T-cell (primary cell): ENCODE measurements around a stretch of chr16.

DNA sequence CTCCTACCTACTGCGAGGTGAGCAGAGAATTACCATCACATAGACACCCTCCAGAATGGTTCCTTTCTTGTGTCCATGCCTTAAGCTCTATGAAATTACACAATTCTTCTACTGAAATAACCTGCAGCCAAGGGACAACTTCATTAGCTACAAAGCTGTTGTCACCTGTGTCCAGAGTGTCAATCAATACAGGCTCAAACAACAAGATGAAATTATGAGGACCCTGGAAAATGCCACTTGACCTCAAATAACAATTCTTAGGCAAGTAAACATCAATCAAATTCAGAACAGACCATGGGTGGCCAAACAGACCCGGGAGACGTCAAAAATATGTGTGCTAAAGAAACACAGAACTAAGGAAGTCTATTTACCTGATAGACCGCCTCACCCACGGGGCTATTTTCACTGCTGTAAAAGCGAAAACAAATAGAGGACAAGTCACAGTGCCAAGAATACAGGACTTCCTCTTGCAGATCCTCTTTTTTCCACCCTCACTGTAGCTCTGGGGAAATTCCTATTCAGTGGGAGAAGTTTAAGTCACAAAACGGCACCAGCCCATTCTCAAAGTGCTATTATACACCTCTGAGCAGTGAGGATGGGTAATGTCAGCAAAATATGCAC, 2.8 kb downstream of the LITAF start:
- PRO-cap, 7 experiments = peak in 3 of 7 experiments; most common plus-strand start position 441 of the sequence (in 3); most common minus-strand start position 339 of the sequence (in 2)

GRCh38 chr16:11615540-11616330, 29.0 kb upstream of the LITAF start:
- PRO-cap, 7 experiments = no peak in any of the 7 experiments

DNA sequence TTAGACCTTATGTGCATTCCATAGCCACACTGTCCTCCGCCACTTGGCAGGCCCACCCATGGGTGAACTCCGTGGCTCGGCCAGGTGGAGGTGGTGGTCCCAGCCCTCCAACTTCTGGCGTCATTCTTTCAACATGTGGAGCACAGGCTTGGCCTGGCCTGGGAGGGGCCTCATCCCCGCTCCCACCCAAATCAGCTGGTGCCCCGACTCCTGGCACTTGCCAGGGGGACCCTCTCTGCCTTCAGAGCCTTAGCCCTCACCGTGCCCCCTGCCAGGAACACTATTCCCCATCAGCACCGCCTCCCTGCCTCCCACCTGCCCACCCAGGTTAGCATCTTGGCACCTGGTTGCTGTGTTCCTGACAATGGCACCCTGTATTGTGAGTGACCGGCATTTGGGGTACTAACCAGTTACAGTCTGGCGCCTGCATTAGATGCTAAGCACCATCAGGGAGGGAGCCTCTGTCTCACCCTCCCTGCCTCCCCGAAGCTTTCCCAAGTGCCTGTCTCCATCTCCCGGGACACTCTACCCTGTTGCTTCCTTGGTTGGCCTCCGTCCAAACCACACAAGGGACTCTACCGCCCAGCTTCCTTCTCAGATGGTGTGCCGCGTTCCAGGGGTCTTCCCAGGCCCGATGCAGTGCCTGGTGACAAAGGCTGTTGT, 6.4 kb downstream of the SNN start:
- PRO-cap, 7 experiments = no peak in any of the 7 experiments

- PRO-cap, 7 experiments = no peak in any of the 7 experiments
Observed at GRCh38 chr16:11710054-11710520, 32.6 kb downstream of the TXNDC11 start.

DNA sequence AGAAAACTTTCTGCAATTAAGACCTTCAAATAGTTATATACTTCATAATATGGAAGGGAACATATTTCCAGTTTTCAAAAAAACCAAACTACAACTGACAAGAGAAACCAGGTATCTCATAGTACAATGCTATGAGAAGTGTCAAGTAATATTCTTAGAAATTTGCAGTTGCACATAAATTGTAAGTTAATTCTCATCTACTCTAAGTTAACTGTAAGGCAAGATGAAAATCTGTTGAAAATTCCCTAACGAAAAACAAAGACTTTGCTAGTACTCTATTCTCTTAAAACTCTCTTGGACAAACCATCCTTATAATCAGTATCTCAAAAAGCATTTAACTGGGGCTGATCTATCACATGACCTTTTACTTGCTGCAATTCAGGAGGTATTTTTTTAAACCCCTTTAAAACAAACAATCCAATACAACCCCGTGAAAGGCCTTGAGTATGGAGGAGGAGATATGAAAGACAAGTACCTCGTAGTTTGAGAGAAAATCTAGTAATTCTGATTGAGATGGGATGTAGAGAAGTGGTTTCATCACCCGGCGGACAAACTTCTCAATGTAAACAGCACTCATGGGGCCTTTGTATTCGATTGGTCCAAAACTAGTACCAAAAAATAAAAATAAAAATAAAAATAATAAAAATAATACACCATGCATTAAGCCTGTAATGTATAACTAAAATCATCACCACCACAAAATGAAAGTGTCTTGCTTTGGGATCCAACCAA, 12.3 kb downstream of the TXNDC11 start:
- PRO-cap, 7 experiments = no peak in any of the 7 experiments

GRCh38 chr16:11735756-11736510, 6.7 kb downstream of the TXNDC11 start:
- PRO-cap, 7 experiments = no peak in any of the 7 experiments

- PRO-cap, 7 experiments = no peak in any of the 7 experiments
Observed at GRCh38 chr16:11756131-11756654, 13.5 kb upstream of the TXNDC11 start.

- PRO-cap, 7 experiments = no peak in any of the 7 experiments
Observed at GRCh38 chr16:11800314-11800676, 3.2 kb upstream of the ZC3H7A start.

GRCh38 chr16:11851890-11852561, 684 bp upstream of the RSL1D1 start:
- PRO-cap, 7 experiments = no peak in any of the 7 experiments

GRCh38 chr16:11914528-11915588, 898 bp downstream of the GSPT1 start:
- PRO-cap, 7 experiments = peak in 3 of 7 experiments; most common plus-strand start chr16:11914879 (in 2); most common minus-strand start chr16:11914585 (in 1)

DNA sequence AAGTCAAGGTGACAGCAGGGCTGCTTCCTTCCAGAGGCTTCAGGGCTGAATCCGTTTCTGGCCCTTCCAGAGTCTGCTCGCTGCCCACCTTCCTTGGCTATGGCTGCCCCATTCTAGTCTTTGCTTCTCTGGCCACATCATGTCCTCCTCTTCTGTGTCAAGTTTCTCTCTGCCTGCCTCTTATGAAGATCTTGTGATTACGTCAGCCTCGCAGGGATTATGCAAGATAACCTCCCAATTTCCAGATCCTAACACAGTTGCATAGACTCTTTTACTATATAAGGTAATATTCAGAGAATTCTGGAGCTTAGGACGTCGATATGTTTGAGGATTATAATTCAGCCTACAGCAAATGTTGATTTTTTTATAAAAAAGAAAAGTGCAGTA, 65.0 kb downstream of the SNX29 start:
- PRO-cap, 7 experiments = no peak in any of the 7 experiments

- PRO-cap, 7 experiments = peak in 7 of 7 experiments; most common plus-strand start chr16:12075844 (in 5); most common minus-strand start chr16:12075714 (in 7)
Observed at GRCh38 chr16:12075606-12076075, 99.1 kb downstream of the SNX29 start.

- PRO-cap, 7 experiments = peak in 7 of 7 experiments; most common plus-strand start chr16:12080312 (in 4); most common minus-strand start chr16:12080178 (in 5)
Observed at GRCh38 chr16:12079962-12080653, 103.6 kb downstream of the SNX29 start.

DNA sequence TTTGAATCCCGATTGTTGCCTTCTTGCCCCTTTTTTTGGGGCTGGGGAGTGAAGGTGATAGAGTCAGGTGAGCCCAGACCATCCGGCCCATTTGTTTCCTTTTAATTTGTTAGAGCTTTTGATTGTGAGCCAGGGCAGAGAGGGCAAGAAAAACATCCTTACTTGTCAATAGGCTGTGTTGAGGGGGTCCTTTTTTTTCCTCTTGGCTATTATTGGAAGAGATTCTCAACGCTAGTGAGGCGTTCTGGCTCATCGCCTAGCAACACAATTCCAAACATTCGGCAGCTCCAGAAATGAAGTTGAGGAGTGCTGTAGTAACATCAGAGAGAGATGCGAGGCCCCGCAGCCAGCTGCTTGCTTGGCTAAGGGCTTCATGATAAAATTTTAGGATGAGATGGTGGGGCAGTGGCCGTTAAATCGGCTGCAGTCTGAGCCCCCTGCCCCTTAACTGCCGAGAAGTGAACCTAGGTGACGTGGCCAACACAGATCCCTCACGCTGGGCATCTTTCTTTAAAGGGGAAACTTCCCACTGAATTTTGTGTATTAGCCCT, 119.2 kb downstream of the SNX29 start:
- PRO-cap, 7 experiments = no peak in any of the 7 experiments

DNA sequence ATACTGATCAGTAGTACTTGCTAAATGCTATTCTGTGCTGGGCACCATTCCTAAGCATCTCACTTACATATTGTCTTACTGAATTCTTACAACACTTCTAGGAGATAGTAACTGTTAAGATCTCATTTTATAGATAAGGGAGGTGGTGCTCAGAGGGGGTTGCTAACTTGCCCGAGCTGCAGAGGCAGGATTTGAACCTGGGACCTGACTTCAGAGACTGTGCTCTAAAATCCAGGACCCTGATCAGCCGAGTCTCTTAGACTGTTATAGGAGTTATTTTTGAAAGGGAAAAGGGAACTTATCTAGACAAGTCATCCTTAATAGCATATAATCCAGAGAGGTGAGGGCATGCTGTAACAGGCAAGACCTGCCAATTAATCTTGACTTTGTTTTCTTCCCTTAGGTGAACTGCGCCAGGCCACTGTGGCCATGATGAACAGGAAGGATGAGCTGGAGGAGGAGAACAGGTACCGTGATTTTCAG, 149.7 kb downstream of the SNX29 start:
- PRO-cap, 7 experiments = no peak in any of the 7 experiments

DNA sequence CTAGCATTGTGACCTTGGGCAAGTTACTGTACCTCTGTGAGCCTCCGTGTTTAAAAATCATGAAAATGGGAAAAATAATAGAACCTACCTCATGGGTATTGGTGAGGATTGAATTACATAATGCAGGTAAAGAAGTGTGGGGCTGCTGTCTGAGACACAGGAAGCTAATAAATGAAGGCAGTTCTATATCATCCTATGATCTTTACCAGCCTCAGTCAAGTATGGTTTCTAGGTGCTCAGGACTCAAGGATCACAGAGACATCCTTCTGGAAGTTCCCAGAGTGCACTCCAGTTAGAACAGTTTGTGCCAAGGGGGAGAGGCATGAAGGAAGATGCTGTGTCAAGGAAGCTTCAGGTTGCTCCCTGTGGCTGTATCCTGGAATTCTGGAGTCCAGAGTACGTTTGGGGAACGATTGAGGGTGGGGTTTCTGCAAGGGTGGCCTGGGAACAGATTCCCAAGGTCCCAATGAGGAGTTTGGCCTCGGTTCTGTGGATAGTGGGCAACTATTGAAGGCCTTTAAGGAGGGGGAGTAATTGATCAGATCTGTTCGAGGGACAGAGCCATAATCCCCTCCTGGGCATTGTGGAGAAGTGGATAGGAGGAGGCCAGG, 173.2 kb downstream of the SNX29 start:
- PRO-cap, 7 experiments = no peak in any of the 7 experiments

GRCh38 chr16:12167688-12168359, 191.3 kb downstream of the SNX29 start:
- PRO-cap, 7 experiments = no peak in any of the 7 experiments

- PRO-cap, 7 experiments = no peak in any of the 7 experiments
Observed at GRCh38 chr16:12212134-12212715, 235.7 kb downstream of the SNX29 start.

DNA sequence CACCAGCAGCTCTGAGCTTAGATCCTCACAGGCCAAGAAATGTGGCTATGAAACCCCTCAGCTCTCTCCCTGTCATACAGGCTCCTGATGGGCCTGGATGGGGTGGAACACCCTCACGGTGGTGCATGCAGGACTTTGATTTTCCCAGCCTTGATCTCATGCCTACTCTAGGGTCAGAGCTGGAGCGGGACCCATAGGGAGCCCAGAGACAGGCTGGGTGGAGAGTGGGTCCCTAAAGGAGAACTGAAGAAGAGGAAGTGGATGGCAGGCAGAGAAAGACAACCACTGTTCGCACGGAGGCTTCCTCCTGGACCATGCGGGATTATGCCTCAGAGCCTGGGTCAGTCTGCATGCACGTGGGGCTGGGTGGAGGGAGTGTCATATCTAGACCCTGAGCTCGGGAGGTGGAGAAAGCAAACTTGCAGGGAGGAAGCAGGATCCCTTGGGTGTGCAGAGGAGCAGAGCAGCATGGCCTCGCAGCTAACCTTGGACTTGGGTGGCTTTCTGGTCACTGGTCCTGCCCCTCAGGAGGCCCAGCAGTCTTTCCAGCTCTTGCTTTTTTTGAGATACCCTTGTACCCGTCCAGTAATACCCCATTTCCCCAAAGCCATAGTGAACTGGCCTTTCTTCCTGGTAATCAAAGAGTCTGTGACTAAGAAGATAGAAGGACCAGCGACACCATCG, 344.3 kb downstream of the CPPED1 start:
- PRO-cap, 7 experiments = no peak in any of the 7 experiments

- PRO-cap, 7 experiments = no peak in any of the 7 experiments
Observed at GRCh38 chr16:12753927-12754621, 49.6 kb downstream of the CPPED1 start.